M059J (cell line): ENCODE results near the genes LDHC and E2F8.

DNA sequence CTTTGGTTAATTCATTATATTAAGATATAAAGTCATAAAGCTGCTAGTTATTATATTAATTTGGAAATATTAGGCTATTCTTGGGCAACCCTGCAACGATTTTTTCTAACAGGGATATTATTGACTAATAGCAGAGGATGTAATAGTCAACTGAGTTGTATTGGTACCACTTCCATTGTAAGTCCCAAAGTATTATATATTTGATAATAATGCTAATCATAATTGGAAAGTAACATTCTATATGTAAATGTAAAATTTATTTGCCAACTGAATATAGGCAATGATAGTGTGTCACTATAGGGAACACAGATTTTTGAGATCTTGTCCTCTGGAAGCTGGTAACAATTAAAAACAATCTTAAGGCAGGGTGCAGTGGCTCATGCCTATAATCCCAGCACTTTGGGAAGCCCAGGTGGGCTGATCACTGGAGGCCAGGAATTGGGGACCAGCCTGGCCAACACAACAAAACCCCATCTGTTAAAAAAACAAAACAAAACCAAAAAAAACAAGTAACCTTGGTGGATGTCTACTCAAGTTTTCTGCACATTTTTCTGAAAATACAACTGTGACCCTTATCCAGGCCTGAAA lies 4.2 kb upstream of the LDHC start:
- RAMPAGE, long total RNA, result no peak

DNA sequence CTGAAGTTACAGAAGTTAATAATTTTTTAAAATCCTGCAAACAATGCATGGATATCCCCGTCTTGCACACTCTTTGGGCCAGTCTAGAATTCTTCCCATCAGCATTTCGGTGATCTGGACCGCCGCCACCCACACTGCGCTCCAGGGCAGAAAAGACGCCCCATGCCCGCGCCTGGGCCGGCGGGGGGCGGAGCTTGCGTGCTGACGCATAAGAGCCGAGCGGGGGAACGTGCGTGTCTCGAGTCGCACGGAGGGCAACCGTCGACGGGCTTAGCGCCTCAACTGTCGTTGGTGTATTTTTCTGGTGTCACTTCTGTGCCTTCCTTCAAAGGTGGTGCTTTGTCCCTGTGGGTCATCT lies at the start of gene LDHC:
Gene LDHC (plus strand): TSS at position 241 of the 358 bp plus-strand sequence.
- RAMPAGE, long total RNA, result no peak

GRCh38 chr11:18704376-18704732 lies 5.8 kb downstream of the TMEM86A start:
- RAMPAGE, long total RNA, result no peak

GRCh38 chr11:19198606-19199497 lies 2.9 kb downstream of the CSRP3 start:
- RAMPAGE, long total RNA, result no peak

DNA sequence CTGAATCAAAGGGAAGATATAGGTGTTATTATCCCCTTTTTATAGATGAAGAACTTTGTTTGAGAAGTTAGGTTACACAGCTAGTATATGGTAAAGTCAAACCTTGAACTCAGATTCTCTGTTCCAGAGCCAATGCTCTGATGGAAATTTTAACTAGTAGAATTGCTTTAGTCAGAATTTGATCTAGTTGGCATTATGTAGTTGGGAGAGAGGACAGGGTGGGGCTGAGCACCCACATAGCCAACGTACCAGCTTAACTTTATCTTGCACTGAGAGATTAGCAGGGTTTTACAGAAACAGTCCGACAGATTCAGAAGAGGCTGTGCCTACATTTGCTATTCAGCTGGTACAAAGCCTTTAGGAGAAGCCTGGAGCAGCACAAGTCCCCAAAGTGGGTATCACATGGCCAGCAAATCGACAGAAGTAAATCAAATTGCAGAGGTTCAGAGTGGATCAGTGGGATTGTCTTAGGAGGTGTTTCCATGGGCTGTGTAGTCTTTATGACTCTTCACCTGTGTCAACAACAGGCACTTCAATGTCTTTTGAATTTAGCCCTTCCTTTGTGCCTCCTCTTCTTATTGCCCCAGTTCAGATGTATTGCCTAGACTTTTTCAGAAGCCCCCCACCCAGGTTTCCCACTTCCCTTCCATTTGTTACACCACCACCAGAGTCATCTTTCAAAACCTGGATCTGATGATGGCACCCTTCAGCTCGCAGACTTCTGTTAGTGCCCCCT lies 7.3 kb upstream of the CSRP3 start:
- RAMPAGE, long total RNA, result no peak

GRCh38 chr11:19240781-19241457 lies at the start of gene E2F8:
E2F8 (minus strand) TSS chr11:19240945.
- RAMPAGE, long total RNA, result no peak

DNA sequence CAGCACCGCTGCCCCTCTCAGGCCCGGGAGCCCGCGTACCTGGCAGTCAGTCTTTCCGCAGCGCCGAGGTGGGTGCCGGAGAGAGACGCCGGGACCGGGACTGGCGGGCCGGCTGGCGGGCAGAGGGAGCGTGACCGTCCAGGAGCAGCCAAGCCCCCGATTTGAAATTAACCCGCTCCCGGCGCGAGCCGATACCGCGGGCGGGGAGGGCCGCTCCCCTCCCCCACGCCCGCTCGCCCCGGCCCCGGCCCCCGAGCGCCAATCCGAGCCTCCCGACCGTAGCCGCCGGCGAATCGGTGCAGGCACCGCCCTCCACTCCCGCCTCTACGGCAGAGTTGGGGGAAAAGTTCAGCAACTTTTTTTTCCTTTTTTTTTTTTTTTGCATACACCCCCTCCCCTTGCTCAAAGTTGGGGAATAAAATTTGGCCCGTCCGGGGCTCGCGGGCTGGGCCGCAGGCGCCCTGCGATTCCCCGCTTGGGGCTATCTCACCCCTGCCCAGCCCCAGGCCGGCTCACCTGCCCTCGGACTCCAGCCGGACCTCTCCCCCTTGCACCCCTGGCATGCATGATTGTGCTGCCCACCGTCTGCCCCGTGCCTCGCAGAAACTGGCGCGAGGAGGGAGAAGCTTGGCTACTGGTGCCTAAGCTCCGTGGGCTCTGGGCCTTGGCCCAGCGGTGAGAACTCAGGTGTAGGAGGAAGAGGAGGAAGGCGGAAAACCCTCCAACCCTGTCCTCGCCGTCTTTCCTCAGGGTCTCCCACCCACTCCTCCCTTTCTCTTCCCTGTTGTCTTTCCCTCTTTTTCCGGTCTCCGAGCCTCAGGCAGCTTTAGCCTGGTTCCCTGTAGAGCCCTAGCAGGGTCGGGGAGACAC lies 948 bp upstream of the E2F8 start:
- RAMPAGE, long total RNA, result no peak

DNA sequence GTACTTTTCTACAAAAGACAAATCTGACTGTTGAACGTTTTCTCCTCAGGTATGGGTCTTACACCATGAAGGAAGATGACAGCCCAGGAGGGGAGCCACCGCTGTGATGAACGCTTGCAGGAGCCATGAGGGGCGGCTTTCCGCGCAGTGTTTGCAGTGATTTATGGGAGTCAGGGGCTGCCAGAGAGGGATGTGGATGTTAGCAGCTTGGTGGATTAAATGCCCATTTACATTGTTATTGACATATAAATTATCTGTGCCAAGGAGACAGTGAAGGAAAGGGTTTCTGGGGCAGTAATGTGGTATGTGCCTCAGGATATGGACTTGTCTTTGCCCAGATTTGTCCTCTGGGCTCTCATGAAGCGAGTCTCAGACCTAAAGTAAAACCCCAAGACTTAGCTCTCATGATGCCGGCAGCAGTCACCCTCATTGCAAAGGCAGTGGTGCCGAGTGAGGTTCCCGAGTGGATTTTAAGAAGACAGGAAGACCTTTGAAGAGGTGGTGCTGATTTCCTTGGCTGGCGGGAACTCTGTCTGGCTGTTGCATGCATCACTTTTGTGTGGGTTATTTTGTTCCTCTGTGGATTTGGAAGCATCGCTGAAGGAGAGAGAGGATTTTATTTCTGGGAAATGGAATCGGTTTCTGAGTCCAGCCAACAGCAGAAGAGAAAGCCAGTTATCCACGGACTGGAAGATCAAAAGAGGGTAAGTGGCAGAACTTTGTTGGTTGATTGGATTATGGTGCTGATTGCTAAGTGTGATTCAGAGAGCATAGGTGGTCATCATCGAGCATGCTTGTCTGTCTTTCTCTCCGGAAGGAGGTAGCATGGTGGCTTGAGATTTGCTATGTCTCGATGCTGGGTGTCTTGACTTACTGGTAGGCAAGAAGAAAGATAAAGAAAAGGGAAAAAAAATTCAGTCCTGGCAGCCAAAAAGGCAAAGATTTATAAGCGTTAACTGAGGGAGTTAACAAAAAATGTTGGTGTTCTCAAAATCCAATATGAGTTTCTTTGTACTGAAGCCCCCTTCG lies 109.9 kb upstream of the E2F8 start:
- RAMPAGE, long total RNA, result no peak

- RAMPAGE, long total RNA, result no peak
These were observed 202.3 kb upstream of the NAV2 start for GRCh38 chr11:19510199-19510834.

DNA sequence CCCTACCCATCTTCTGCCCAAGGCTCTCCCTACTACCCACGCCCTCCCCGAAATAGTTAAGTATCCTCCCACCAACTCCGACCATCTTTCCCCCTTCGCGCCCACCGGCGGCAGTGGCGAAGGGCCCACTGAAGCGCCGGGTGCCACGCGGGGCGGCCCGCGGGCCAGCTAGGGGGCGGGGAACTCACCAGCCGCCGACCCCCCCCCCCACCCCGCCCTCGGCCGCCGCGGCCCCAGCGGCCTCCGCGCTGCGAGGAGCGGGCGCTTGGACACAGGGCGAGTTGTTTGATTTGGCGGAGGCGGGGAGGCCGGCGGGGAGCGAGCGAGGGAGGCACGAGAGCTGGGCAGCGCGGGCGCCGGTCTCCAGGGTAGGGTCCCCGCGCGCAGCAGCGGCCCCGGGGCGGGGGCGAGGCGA lies 64.3 kb downstream of the NAV2 start:
- RAMPAGE, long total RNA, result no peak

DNA sequence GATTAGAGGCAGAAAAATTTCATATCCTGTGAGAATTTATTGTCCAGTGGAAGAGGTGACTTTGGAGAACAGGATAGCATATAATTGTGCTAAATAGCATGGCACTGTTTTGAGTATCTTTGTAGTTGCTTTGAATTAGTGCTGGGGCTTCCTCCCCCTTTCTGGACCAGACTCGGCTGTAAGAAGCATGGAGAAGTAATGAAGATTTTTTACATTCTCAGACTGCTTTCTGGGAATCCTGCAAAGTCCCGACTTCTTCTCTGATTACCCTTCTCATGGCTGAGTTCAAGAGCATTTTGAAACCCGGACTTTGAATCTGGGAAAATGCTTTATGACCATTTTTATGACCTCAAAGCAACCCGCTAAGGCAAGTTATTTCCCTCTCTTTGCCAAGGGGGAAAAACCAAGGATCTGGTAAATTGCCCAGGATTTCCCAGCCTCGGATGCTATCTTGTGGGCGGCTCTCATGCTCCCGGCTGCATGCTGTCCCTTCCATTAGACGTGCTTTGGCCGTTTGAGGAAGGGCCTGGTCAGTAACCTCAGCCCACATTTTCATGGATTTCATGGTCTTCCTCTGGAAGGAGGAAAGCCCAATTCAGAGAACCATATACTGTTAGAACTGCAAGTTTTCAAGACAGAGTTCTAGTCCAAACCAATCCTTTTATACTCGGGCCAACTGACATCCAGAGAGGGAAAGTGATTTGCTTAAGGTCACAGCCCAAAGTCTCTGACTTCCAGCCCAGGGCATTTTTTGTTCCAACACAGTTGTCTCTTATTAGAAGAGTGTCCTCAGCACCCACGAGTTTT lies 77.2 kb downstream of the NAV2 start:
- RAMPAGE, long total RNA, result no peak

- RAMPAGE, long total RNA, result no peak
These were observed 134.2 kb downstream of the NAV2 start for GRCh38 chr11:19846674-19847351.

- RAMPAGE, long total RNA, result no peak
These were observed 218.8 kb downstream of the NAV2 start for GRCh38 chr11:19930930-19932340.

GRCh38 chr11:19994918-19995469 lies 165.3 kb downstream of the DBX1 start:
- RAMPAGE, long total RNA, result no peak

- RAMPAGE, long total RNA, result no peak
These were observed 157.5 kb downstream of the DBX1 start for GRCh38 chr11:20002684-20003259.

- RAMPAGE, long total RNA, result no peak
These were observed 125.1 kb downstream of the DBX1 start for GRCh38 chr11:20035217-20035617.

- RAMPAGE, long total RNA, result no peak
These were observed 80.3 kb downstream of the DBX1 start for GRCh38 chr11:20079901-20080451.

DNA sequence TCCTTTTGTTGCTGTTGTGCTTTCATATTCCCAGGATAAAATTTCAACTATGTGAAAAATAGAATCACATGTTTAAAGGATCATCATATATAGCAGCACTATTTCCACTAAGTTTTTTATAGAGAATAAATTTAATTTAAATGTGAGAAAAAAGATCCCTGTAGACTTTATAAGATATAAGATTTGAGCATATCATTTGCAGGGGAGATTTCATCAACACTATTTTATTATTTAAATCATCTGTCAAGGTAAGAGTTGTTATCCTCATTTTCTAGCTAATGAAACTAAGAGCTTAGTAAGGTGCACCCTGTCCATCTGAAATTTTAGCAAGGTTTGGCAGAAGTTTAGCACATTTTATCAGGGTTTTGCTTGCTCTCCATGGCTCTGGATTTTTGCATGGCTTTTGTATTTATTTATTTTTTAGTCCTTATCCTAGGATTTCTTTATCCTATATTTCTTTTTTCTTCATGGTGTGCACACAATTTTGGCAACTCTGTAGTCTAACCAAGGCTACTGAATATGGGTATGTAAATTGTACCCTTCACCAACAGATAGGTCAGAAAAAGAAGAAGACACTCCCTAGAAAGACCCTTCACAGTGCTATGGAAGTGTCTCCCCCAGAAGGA lies 9.3 kb downstream of the GAS2 start:
- RAMPAGE, long total RNA, result no peak

DNA sequence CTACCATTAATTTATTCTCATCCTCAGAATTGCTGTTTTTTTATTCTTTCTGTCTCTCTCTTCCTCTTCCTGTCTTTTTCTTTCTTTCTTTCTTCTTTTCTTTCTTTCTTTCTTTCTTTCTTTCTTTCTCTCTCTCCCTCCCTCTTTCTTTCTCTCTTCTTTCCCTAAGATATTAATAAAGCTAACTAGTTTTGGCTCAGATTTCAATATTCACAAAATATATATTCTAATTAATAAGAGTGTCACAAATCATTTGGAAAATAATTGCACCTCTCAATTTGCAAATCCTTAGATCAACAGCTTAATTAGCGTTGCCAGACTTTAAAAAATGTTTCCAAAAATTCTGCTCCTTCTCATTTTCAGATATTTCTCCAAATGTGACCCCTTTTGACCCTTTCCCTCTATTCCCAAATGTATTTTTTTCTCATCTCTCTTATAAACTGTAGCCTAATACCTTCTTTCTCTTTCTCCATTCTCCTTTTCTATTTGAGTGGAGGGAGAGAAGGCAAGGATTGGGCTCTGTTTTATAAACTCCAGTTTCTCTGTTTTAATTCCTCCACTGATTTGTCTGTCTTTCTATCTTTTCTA lies 52.7 kb downstream of the SLC5A12 start:
- RAMPAGE, long total RNA, result no peak

DNA sequence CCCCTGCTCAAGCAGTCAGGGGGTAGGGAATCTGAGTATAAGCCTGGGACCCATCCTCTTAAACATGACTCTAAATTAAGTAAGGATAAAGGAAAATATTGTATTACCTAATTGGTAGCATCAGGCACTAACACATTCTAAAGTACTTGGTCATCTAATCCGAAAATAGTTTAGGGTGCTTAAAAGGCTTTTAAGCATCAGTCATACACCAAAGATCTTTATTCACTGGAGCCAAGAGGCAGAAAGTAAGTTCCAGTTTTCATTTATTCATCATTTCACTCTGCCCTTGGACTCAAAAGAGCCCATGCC lies 119.9 kb upstream of the SLC5A12 start:
- RAMPAGE, long total RNA, result no peak